Metanephros (tissue), 2 donors: Measurements from ENCODE around the genes PPP1R2C and MAOB.

- RAMPAGE, long total RNA, result no peak
Measured at GRCh38 chrX:40171623-40171763, 73.7 kb upstream of the BCOR start.

- RAMPAGE, long total RNA, result no peak
Measured at GRCh38 chrX:40176955-40177607, 79.3 kb upstream of the BCOR start.

DNA sequence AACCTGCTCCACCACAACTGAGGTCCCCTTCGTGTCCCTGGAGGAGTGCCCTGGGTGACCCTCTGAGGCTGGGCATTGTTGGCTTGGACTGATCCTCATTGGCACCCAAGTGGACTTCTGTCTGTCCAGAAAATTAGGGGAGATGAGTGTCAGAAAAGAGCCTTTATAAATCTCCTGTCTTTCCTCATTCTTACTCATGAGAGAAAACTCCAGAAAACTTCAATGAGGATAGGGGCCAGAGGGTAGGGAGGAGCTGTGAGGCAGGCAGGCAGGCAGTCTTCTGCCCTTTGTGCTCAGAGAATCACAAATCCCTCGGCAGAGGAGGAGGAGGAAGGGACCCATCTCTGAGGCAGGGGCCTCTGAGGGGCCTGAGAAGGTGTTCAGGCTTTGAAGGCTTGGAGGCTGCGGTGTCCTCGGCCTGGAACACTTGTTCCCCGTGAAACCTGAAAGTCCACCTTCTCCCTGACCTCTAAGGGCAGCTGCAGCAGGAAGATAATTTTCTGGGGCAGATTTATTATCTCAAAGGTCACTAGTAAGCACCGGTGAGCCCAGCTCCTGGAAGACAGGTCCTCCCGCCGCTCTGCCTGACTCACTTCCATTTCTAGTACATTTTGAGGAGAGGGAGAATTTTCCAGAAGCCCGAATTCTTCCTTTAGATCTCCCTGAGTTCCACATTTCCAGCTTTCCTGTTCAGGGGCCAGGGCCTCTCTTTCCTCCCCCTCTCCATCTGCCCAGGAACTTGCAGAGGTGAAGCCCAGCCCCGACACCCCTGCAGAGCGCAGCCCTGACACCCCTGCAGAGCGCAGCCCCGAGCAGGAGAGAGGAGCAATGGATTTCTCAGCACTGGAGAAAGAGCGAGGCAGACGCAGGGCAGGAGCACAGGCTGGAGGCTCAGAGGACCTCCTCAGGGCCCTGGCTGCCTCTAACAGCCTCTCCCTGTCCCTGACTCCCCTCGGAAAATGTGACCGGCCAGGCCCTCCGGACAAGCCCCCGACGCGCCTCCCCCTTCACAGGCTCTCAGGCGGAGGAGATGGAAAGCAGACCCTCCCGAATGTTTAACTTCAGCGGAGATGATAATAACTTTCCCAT, 200.5 kb upstream of the BCOR start:
- RAMPAGE, long total RNA, result no peak

DNA sequence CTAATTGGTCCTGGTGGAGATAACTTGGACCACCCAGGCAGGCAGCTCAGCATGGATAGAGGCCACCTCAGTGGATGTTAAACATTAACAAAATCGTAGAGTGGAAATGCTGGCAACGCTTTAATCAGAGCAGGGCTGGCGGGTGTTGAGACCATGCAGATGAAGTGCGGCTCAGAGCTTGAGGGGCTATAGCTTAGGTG, 178.0 kb upstream of the ATP6AP2 start:
- RAMPAGE, long total RNA, result no peak

DNA sequence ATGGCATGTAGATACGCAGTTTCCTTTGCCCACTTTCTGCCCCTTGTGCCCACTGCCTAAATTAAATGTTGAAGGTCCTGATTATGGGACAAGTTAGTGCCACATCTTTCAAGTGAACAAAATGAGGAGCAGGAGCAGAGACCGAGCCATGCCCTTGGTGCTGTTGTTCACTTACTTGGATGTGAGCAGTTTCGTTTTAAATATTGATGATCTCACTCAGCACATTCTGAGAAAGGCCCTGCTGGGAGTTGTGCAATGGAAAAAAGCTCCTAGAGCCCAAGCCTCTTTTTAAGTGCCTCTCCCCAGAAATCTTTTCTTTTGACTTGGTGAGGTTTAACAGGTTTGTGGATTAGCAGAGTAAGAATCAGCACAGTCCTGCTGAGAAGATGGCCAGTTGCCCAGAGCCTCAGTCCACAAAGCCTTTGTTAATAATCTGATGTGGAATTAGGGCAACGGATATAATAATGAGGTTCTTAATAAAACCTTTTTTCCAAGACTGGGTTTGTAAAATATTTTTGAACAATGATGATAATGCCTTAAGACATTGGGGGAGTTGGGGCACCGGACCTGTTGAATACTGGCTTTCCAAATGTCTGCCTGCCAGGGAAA, 157.5 kb upstream of the ATP6AP2 start:
- RAMPAGE, long total RNA, result no peak

DNA sequence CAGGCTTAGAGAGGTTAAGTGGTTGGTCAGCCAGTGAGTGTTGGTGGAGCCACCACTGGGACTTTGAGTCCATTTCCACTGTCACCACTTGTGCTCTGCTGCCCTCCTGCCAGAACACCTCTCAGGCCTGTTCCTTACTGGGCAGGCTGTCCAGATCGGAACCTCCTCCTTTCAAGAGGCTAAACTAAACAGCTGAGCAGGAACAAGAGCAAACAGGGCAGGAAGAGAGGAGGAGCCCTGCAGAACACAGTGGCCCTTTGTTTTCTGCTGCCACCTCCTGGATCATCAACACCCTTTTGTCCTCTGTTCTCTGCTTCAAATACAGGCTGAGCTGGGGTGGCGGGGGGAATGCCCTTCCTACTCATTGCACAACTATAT, 112.5 kb upstream of the ATP6AP2 start:
- RAMPAGE, long total RNA, result no peak

- RAMPAGE, long total RNA, result no peak
Measured at GRCh38 chrX:40513063-40513663, 67.6 kb upstream of the ATP6AP2 start.

GRCh38 chrX:40514253-40514682, 66.5 kb upstream of the ATP6AP2 start:
- RAMPAGE, long total RNA, result no peak

GRCh38 chrX:41090340-41091131, 5.3 kb downstream of the USP9X start:
- RAMPAGE, long total RNA, result no peak

DNA sequence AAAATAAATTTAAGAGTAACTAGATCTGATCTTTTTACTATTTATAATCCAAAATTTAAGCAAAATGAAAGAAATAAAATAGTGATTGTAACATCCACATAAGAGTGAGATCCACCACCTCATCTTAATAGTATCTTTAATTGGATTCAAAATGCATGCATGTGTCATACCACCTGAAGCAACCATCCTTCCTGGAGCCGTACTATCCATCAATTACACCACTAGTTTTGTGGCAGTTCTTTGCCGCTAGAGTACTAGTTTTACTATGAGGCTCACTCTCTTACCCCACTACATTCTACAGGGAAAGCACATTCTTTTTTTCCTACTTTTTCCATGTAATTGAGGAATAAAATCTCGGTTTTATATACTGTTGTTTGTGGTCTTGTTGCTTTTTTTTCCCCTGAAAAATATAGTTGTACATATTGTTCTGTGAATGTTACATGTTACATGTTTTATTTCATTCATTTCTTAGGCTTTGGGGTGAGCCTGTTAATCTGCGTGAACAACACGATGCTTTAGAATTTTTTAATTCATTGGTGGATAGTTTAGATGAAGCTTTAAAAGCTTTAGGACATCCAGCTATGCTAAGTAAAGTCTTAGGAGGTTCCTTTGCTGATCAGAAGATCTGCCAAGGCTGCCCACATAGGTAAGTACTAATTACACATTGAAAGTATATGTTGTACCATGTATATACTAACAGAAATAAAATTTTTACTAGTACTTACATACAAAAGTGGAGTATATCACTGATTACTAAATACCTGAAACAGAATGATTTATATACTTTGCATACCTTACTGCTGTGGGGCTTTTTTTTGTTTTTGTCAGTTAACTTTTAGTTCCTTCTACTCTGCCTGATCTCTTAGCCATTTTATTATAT, 123.7 kb upstream of the DDX3X start:
- RAMPAGE, long total RNA, result no peak

- RAMPAGE, long total RNA, result no peak
Measured at GRCh38 chrX:41218879-41219419, 115.0 kb upstream of the DDX3X start.

- RAMPAGE, long total RNA, result no peak
Measured at GRCh38 chrX:41449427-41450104, 2.4 kb downstream of the NYX start.

GRCh38 chrX:41665129-41665643, 23.6 kb upstream of the GPR34 start:
- RAMPAGE, long total RNA, result no peak

GRCh38 chrX:41689649-41689996, 850 bp downstream of the GPR34 start:
- RAMPAGE, long total RNA, result no peak

DNA sequence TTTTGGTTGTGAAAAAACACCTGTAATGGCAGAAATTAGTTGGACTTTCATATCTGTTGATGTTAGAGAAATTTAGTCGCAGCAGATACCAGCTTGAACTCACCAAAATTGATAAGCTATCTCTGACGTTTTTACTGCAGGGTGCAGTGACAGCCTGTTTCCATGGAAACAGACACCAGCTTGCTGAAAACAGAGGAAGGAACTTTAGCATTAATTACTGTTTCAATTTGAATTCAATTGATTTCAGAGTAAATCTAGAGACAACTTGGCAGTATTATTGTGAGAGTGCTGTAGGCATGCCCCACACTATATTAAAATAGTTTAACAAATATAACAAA, 246.5 kb downstream of the PPP1R2C start:
- RAMPAGE, long total RNA, result no peak

GRCh38 chrX:42739700-42740059, 38.3 kb downstream of the PPP1R2C start:
- RAMPAGE, long total RNA, result no peak

- RAMPAGE, long total RNA, result no peak
Measured at GRCh38 chrX:42777881-42778598, at the start of gene PPP1R2C. TSS of gene PPP1R2C (minus strand) at chrX:42778163.

DNA sequence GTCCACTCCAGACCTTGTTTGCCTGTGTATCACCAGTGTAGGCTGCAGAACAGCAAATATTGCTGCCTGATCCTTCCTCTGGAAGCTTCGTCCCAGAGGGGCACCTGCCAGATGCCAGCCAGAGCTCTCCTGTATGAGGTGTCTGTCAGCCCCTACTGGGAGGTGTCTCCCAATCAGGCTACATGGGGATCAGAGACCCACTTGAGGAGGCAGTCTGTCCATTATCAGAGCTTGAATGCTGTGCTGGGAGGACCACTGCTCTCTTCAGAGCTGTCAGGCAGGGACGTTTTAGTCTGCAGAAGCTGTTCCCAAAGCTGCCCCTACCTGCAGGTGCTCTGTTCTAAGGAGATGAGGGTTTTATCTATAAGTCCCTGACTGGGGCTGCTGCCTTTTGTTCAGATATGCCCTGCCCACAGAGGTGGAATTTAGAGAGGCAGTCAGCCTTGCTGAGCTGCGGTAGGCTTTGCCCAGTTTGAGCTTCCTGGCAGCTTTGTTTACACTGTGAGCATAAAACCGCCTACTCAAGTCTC, 38.1 kb upstream of the PPP1R2C start:
- RAMPAGE, long total RNA, result no peak

- RAMPAGE, long total RNA, result no peak
Measured at GRCh38 chrX:43881273-43882128, 749 bp downstream of the MAOB start.

DNA sequence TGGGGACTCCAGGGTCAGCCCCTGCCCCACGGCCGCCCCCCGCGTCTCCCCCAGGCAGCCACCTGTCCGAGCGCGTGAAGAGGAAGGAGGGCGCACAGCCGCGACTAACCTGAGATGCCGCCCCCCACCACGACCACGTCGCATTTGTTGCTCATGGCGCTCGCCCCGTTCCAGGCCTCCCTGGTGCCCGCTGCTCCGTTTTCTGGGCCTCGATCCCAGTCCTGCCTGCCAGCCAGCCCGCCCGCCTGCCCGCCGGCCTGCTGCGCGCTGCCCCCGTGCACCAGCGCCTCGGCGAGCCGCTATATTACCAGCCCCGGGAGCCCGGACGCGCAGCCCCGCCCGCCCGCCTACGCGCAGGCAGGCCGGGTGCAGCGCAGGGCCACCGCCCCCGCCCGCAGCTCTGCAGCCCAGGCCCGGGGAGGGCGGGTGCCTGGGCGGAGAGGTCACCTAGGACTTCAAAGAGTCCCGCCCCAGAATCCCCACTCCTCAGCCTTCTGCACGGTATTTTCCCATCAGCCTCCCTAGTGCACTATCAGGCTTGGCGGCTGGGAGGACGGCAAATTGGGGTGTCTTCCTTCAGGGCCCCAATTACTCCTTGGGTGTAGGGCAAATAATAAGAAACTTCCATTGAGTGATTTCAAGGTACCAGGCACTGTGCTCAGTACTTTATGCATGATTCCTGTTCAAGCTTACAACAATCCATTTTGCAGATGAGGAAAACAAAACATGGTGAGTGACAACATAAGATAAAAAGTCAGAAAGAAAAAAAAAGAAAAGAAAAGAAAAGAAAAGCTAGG, at the start of gene MAOB:
Gene MAOB, minus strand, starts transcription at position 306 of the 797 bp plus-strand sequence.
- RAMPAGE, long total RNA, result no peak